Amniotic epithelial cell (primary cell): ENCODE measurements around a stretch of chr19.

DNA sequence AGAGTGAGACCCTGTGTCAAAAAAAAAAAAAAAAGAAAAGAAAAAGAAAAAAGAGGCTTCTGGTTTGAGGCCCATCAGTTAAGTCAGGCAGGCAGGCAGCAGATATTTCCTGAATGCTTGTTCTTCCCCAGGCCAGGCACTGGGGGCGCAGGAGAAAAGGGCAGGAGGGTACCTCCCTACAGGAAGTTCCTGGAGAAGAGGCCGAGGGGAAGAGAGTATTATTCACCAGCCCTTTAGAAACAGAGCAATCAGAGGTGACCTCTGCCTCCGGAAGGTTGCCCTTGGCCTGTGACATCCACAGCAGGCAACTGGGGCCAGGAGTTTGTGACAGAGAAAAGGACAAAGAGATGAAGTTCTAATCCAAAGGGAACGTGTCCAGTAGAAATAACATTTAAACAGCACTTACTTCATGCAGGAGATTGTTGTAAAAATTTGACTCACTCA, 4.4 kb upstream of the RLN3 start:
- RRBS, result no CpG with 5 or more reads among the region's 4 CpGs

GRCh38 chr19:14100655-14101513, 15.3 kb upstream of the C19orf67 start:
- RRBS, result no CpG with 5 or more reads among the region's 15 CpGs

GRCh38 chr19:14147886-14148833, 11.8 kb upstream of the ASF1B start:
- RRBS, result 23% methylated on average over 3 of the region's 19 CpGs

DNA sequence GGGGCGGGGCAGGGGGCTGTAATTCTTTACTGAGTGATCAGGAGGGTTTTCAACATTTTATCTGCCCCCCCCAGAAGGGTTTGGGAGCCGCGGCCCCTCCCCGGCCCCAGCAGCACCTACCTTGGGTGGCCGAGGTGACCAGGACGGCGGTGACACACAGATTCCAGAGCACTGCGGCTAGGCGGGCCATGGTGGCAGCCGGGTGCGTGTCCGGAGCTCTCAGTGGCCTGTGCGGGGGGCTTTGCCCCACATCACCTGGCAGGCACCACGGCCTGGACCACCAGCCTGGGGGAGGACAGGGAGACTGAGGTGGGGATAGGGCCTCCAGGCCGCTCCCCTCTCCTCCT, 22.6 kb downstream of the ADGRL1 start:
- RRBS, result no CpG with 5 or more reads among the region's 15 CpGs

DNA sequence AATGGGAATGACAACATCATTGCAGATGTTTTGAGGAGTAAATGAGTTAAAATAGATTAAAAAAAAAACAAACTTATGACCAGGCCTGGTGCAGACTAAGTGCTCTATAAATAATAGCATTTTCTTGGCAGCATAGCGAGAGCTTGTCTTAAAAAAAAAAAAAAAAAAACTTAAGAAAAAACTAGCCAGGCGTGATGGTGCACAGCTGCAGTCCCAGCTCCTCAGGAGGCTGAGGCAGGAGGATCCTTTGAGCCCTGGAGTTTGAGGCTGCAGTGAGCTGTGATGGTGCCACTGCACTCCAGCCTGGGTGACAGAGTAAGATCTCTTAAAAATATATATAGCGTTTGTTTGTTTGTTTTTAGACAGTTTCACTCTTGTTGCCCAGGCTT, 1.5 kb upstream of the ADGRE5 start:
- RRBS, result no CpG with 5 or more reads among the region's 3 CpGs

- RRBS, result no CpG with 5 or more reads among the region's 3 CpGs
These were observed 722 bp upstream of the ADGRE5 start for GRCh38 chr19:14380573-14380871.

- RRBS, result no CpG with 5 or more reads among the region's 15 CpGs
These were observed 15.0 kb downstream of the ADGRE5 start for GRCh38 chr19:14396252-14396657.

- RRBS, result under 1% methylated on average over 11 of the region's 56 CpGs
These were observed 13.4 kb downstream of the DDX39A start for GRCh38 chr19:14405388-14406478.

DNA sequence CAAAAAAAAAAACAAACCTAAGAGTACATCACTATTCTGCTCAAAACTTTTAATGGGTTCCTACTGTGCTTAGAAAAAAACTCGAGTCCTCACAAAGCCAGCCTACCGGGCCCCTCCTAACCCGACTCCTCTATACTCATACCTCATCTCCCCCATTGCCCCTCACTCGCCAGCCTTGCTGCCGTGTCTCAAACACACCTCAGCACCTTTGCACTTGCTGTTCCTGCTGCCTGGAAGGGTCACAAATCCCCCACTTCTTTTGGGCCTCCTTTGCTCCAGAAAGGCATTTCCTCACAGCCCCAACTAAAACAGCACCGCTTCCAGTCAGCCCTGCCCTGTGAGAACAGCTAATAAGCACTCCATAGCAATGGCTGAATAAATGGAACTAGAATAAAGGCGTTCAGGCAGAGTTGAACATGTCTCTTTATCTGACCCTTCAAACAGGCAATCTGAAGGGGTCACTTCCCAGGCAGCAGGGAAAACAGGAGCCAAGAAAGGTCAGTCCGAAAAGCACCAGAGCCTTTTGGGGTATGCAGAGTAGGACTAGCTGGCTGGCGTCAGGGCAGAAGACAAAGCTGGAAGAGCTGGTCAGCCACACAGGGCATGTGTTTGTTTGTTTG, 3.0 kb downstream of the DDX39A start:
- RRBS, result no CpG with 5 or more reads among the region's 9 CpGs

- RRBS, result no CpG with 5 or more reads among the region's 16 CpGs
These were observed 18.5 kb downstream of the PKN1 start for GRCh38 chr19:14451557-14452026.

GRCh38 chr19:14577129-14577699, 5.3 kb upstream of the NDUFB7 start:
- RRBS, result no CpG with 5 or more reads among the region's 12 CpGs

GRCh38 chr19:15011058-15011570, 588 bp downstream of the CCDC105 start:
- RRBS, result no CpG with 5 or more reads among the region's 48 CpGs

- RRBS, result no CpG with 5 or more reads among the region's 7 CpGs
These were observed 5.9 kb downstream of the NOTCH3 start for GRCh38 chr19:15194891-15195213.

GRCh38 chr19:15236932-15237871, 5.0 kb upstream of the EPHX3 start:
- RRBS, result 97% methylated on average over 5 of the region's 25 CpGs

GRCh38 chr19:15279860-15280526, 47.7 kb upstream of the EPHX3 start:
- RRBS, result no CpG with 5 or more reads among the region's 8 CpGs

DNA sequence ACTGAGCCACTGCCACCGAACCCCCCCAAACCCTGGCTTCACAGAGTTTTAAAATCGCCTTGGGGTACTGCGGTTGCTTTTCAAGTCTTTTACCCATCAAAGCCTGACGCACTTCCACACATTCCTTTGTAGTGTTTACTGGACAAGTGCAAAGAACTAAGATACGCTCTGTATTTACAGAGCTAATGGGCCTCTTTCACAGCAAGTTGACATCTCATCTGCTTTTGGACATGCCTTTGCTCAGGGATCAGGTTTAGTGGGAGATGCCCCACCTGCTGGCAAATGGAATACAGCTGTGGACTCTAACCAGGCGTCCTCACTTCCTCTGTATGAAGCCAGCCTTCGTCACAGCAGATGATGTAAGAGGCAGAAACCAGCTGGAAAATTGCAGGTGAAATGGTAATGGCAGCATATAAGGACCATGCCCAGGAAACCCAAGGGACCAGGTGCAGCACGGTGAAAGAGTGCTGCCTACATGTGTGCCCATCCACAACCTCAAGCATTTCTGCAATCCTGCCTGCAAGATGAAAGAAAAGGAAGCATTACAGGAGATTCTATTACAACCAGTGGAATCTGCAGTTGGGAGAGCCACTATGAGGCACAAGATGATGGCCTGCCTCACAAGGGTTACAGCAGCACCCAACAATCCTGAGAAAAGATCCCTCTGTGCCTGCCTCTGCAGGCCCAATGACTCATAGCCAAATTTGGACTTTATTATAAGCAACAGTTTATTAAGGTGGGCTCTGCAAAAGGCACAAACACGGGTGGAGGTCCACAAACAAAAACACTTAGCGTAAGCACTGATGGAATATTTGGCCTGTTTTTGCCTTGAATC, 34.7 kb downstream of the BRD4 start:
- RRBS, result no CpG with 5 or more reads among the region's 10 CpGs

DNA sequence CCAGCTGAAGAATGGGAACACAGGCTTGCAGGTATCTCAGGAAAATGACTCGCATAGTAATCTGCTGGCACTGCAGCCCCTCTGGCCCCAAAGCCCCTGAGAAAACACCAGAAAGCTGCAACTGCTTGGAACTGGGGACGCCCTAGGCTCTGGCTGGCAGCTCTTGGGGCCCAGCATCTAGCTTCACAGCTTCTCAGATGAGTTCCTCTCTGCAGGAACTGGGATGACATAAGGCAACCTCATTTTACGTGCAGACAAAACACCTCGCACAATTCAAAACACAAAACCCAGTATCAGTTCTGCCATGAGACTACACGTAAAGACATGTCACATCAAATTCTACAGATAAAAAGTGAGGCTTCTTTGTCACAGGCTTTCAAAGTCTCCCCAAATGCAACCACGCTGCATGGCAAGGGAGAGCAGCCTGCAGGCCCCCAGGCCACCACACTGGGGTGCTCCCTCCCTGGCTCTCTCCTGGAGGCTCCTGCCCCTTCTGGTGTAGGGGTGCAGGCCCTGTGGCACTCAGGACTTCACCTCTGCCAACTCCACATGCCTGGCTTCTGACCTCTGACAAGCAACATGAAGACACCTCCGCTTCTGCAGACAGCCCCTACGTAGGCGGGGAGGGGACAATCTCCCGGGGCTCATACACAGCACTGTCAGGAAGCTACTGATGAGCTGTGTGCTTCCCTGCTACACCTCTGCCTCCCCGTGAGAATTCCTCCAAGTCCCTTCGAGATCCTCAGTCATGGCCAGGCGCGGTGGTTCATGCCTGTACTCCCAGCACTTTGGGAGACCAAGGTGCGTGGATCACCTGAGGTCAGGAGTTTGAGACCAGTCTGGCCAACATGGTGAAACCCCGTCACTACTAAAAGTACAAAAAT, 14.4 kb downstream of the AKAP8 start:
- RRBS, result no CpG with 5 or more reads among the region's 16 CpGs

DNA sequence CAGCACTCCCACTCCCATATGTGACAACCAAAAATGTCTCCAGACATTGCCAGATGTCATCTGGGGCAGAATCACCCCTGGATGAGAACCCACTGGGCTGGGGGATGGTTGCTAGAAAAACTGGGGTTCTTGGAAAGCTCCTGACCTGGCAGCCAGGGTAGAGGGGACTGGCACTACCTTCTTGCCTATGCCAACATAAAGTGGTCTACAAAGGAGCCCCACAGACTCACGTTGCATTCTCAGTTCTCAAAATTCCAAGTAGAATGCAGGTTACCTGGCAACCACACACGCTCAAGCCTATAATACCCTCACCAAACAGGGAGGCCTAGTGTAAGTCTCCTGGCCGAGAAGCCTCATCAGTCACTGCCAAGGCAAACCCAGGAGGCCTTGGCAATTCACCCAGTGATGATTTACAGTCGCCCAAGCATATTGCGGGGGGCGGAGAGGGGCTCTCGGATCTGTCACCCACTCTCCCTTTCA, 1.3 kb downstream of the AKAP8L start:
- RRBS, result no CpG with 5 or more reads among the region's 7 CpGs

DNA sequence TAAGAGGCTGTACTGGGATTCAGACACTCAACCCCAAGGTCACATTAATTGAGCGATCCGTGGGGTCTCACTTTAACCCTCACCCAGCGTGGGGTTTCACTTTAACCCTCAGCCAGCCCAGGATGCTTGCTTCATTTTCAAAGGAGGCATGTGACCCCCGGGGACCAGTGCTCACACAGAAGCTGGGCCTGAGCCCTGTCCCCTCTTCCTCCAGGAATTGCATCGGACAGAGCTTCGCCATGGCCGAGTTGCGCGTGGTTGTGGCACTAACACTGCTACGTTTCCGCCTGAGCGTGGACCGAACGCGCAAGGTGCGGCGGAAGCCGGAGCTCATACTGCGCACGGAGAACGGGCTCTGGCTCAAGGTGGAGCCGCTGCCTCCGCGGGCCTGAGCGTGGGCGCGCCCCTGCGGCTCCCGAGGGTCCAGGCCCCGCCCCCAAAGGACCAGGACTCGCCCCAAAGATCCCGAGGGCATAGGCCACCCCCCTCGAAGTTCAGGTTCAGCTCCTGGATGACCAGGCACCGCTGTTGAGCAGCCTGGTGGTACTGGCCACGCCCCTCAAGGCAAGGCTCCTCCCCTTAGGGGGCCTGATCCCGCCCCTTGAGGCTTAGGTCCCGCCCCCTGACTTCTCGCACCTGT, 42.9 kb downstream of the CYP4F22 start:
- RRBS, result no CpG with 5 or more reads among the region's 38 CpGs

GRCh38 chr19:15666901-15667191, 6.0 kb upstream of the CYP4F12 start:
- RRBS, result no CpG with 5 or more reads among the region's 4 CpGs